ENCODE measurements around the genes SLC39A9 and SMOC1.

DNA sequence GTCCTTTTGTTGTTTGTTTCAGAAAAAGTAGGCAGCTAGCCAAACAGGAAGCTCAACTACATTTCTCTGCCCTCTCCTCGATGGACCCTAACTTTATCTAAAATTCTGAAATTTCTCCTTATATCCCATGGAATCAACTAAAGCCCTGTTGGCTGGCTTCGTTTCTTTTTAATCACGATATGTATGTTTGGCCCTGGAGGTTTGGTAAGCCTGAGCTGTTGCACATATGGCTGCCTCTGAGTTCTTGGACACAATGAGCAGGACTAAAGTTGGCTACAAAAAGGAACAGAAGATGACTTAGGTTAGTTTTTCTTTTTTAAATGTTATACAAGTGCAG is 12.5 kb upstream of the GALNT16 start:
- RRBS, 2 experiments = no CpG with 5 or more reads among the region's 3 CpGs

DNA sequence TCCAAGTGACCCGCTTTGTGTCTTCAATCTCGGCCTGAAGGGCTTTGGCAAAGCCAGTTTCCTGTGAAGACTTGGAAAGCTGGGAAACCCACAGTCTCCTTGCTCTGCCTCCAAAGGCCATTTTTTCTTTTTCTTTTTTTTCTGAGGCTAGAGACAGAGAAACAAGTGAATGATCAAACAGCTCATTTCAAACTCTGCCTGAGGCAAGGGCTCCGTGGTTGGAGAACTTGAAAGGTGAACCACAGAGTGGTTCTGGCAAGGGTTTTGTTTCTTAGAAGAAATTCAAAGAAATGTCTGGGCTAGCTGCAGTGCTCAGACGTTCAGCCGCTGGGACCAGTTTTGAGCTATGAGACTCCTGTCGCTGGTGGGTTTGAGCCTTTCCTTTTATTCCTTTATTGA is 62.7 kb downstream of the ERH start:
- RRBS, 2 experiments = no CpG with 5 or more reads among the region's 6 CpGs

- RRBS, 2 experiments = 1% methylated on average over 13 of the region's 57 CpGs
Observed at GRCh38 chr14:69398180-69399082, at the start of gene SLC39A9. Gene SLC39A9, plus strand, starts transcription at chr14:69398692.

GRCh38 chr14:69442001-69442563 is 42.4 kb upstream of the PLEKHD1 start:
- RRBS, 2 experiments = no CpG with 5 or more reads among the region's 6 CpGs

DNA sequence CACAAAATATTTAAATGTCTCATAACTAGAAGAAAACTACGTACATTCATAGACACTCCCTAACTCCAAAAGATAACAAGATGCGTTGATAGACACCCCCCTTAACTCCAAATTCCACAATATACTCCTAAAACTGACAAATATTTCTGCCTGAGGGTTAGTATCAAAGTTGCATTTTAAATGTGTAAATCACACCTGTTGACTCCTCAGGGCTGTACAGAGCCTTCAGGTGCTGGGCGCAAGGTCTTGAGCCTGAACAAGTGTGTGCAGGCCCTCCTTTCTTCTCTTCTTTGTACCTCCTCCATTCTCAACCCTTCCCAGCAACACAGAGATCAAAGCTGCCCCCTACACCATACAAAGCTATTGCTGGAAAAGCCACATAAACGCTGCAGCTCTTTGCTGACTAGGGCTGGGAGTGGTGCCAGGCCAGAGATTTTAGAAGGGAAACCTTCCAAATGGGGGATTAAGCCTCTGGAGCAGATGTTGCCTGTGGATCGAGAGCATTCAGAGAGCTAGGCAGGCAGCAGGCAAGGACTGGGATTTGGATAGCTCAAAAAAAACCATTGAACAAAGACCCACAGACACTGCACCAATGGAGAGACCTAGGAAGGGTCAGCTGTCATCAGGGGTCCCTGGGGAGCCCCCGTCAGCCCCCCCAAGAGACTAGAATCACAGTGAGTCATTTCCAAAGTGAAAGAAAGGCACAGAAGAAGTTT is 18.4 kb upstream of the CCDC177 start:
- RRBS, 2 experiments = no CpG with 5 or more reads among the region's 6 CpGs

GRCh38 chr14:69614473-69615064 is 3.2 kb downstream of the SUSD6 start:
- RRBS, 2 experiments = no CpG with 5 or more reads among the region's 3 CpGs

DNA sequence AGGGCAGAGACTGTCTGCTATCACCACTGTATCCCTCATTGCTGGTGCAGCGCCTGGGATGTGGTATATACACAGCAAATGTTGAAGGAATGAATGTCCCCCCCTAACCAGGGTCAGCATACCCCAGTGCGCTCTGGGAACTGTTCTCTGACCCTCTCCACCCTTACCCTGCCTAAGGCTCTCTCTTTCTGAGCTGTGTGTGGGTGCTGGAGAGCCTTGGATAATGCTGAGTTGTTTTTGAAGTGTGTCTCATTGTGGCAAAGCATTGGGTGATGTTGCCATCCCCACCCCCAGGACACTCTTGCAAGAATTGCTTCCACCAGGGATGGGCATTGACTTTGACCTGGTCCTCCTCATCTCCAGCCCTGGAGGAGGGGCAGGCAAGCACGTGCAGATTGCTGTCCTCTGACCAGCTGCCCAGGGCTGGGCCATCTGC is 26.0 kb downstream of the SUSD6 start:
- RRBS, 2 experiments = no CpG with 5 or more reads among the region's 3 CpGs

GRCh38 chr14:69711719-69712288 is 55.1 kb upstream of the SRSF5 start:
- RRBS, 2 experiments = no CpG with 5 or more reads among the region's 8 CpGs

DNA sequence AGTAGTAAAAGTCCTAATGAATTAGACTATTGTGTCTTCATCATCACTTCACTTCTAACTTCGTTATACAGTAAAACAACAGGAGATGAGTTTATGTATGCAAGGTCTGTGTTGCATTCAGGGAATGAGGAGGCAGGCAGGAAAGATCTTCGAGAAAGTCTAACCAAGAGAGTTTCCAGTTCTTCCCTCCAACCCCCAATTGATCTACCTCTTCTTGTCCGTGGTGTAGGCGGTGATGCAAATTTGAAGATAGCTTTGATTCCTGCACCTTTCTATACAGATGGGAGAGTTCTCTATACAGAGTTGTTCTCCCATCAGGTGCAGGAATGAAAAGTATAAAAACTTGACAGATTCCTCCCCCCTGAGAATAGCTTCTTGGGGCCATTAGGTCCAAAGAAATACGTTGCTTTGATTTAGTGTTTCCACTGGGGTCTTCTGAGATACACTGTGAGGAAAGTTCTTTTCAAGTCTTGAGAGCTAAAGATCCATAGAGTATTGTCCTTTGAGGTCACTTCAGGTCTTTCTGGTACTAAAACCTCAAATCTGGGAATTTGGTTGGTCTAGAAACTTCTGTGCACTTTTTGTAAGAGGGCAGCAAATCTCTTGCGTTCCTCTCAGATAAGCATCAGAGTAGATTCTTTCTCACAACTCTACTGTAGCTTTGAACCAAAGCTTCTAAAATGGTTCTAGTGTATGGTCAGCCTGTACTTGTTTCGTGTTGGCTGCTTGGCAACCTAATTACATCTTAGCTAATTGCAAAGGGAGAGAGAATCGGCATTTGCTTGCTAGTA is 9.8 kb downstream of the SRSF5 start:
- RRBS, 2 experiments = no CpG with 5 or more reads among the region's 8 CpGs

DNA sequence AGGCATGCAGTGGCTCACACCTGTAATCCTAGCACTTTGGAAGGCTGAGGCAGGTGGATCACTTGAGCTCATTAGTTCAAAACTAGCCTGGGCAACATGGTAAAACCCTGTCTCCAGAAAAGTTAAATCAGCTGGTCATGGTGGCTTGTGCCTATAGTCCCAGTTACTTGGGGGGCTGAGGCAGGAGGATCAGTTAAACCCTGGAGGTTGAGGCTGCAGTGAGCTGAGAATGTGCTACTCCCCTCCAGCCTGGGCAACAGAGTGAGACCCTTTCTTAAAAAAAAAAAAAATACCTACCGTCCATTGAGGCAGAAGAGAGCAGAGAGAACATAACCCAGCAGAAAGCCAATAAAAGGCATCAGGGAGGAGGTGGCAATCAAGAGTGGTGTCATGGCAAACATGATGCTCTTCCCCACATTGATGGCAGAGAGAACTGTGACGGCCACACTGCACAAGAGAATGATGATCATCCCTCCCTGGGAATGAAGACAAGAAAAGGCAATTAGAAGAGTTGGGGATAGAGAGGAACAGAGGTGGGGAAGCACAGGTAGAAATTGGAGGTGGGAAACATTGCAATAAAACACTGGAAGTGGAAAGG is 12.0 kb downstream of the SRSF5 start:
- RRBS, 2 experiments = no CpG with 5 or more reads among the region's 2 CpGs

- RRBS, 2 experiments = no CpG with 5 or more reads among the region's 4 CpGs
Observed at GRCh38 chr14:69794726-69795324, 2.2 kb downstream of the SLC10A1 start.

DNA sequence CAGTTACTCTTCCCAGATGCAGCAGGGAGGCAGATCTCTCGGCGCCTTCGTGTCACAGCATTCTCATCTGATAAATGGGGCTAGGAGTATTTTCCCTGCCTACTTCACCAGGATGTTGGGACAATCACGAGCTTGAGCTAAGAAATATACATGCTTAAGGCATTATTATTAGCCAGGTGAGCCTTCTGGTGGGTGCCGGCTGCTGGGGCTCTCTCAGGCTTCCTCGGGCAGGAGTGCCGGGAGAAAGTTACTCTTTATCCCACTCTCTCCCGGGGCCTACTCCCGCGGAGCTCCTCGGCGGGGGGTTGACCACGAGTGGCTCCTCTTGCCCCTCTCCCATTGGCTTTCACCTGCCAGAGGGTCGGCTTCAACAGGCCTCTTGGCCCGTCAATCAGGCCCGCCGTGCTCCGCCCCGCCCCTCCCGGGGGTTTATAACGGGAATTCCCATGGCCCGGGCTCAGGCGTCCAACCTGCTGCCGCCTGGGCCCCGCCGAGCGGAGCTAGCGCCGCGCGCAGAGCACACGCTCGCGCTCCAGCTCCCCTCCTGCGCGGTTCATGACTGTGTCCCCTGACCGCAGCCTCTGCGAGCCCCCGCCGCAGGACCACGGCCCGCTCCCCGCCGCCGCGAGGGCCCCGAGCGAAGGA is at the start of gene SMOC1:
SMOC1 (plus strand) TSS at position 460 of the 645 bp plus-strand sequence.
- RRBS, 2 experiments = no CpG with 5 or more reads among the region's 48 CpGs

GRCh38 chr14:70537080-70538064 is 2.6 kb upstream of the ADAM20 start:
- RRBS, 2 experiments = no CpG with 5 or more reads among the region's 8 CpGs

GRCh38 chr14:70555492-70556370 is 20.9 kb upstream of the ADAM20 start:
- RRBS, 2 experiments = no CpG with 5 or more reads among the region's 28 CpGs

- RRBS, 2 experiments = no CpG with 5 or more reads among the region's 11 CpGs
Observed at GRCh38 chr14:70660949-70661812, 19.5 kb downstream of the TTC9 start.

DNA sequence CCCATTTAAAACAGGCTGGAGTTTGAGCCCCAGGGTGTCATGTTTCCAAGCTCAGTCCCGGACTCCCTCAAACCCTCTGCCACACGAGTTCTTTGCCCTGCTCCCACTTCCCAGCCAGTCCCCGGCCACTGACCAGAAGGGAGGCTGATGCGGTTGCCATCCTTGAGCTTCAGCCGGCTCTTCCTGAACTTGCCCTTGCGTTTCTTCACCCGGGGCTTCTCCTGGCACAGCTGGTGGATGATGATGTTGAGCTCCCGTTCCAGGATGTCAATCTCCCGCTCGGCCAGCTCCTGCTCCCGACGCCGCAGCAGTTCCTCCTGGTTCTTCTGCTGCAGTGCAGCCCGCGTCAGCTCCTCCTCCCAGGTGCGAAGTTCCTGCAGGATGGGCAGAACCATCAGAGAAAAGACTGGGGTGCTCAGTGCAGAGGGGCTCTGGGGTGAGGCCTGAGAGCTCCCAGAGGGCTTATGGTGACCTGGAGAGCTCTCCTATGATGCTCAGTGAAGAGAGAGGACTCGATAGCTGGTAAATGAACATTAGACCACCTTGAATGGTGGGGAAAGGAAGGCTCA is 67.0 kb downstream of the MAP3K9 start:
- RRBS, 2 experiments = 90 to 94% methylated on average over 5 to 7 of the region's 17 CpGs

DNA sequence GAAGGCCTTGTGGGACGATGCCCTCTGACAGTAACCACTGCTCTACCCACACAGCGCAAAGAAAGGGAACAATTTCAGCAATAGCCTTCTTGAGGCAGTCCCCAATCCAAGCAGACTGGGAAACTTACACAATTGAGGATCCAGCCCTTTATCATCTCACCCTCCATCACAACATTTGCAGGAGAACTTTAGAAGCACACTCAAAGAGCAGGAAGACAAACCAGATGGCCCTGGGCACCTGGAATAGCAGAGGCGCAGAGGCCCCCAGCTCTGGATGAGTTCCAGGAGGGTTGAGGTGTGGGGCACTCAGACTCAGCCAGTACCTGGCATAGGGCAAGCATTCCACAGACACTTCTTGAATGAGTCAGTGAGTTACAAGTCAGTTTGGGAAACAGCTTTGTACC is 54.5 kb downstream of the MAP3K9 start:
- RRBS, 2 experiments = no CpG with 5 or more reads among the region's 3 CpGs

DNA sequence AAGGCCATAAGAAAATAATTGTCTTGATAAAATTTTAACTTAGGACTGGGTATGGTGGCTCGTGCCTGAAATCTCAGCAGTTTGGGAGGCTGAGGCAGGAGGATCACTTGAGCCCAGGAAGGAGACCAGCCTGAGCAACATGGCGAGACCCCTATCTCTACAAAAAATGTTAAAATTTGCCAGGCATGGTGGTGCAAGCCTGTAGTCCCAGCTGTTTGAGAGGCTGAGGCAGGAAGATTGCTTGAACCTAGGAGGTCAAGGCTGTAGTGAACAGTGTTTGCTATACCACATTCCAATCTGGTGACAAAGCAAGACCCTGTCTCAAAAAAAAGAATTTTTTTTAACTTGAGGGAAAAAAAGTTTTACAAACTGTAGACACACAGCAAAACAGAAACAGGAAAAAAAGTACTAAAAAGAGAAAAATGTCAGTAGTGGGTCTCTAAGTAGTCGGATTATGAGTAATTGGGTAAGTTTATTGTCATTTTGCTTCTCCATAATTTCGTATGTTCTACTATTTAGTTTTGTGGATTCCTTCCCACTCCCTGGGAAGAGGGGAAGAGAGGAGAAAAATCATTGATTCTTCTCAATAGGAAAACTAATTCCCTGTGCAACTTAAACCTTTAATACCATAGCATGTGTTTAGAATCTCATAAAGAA is 2.4 kb upstream of the MAP3K9 start:
- RRBS, 2 experiments = no CpG with 5 or more reads among the region's 4 CpGs